Metanephros (tissue), 2 donors: ENCODE measurements around the genes OR5M11, PRG2, SMTNL1, UBE2L6 and SELENOH.

DNA sequence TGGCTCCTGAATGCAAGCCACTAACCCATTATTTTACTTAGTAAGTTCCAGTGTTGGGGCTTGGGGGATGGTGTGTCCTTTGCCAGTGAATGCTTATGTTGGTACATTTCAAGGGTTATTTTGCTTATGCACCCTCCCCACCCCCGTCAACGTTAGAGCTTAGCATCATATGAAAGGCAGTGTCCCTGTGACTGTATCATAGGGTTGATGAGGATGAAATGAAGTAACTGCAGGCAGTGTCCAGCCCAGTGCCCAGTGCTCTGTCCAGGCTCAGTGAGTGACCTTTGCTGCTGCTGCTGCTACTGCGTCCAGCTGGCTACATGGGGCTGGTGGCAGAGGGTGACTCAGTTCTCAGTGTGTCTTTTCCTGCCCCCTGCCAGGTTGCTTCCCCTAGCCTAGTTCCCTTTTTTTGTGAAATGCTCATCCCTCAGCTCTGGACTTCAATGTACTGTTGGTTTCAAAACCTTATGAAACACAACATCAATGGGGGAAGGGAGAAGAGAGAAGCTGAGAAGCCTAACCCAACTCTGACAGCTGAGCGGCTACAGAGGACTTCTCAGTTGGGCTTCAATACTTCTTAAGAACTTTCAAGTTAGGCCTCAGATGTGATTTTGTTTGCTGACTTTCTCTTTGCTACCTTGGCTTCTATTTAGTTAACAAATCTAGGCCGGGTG is 51.6 kb downstream of the PTPRJ start:
- RAMPAGE, long total RNA, result no peak

DNA sequence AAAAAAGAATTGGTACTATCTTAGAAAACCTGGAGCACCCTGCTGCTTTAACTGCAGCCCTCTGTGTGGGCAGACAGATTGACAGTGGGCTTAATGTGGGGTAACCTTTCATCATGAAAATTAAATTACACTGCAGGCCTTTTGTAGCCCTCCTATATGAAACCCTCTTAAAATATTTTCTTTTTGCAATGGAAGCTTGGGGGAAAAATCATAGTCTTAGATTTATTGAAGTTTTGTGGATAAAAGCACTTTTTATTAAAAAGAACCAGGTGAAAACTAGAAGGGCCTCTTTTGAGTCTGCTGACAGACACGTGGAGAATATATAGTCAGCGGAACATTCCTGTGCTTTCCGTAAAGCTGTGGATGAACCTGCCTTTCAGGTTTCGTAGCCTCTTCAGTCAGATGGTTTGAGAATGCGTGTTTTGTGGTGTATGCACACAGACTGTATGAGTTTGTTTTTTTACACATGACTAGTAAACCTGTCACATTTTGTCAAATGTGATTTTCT is 69.4 kb downstream of the PTPRJ start:
- RAMPAGE, long total RNA, result no peak

DNA sequence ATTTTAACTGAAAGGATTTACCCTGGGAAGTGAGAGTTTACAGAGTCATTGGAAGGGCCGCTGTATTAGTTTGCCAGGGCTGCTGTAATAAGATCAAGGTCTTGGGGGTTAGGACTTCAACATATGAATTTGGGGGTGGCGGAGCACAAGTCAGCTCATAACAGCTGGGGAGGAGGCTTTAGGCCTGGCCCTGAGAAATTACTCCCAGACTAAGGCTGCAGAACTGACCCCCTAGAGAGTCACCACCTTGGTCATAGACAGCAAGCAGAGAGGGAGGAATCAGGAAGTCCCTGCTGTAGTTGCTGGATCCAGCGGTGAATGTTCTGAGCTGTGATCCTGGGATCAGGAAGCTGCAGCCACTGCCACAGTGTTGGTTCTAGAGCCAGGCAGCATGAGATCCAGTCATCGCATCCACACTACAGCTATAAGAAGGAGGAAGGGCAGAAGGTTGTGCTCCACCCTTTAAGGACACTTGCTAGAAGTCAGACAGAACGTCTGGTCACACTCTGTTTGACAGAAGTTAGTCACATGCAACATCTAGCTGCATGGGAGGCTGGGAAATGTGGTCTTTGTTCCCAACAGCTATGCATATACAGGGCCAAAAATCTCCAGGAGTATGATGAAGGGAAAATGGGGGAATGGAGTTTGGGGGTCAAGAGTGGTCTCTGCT is 104.8 kb upstream of the OR4B1 start:
- RAMPAGE, long total RNA, result no peak

GRCh38 chr11:48135857-48136393 is 80.7 kb upstream of the OR4B1 start:
- RAMPAGE, long total RNA, result no peak

DNA sequence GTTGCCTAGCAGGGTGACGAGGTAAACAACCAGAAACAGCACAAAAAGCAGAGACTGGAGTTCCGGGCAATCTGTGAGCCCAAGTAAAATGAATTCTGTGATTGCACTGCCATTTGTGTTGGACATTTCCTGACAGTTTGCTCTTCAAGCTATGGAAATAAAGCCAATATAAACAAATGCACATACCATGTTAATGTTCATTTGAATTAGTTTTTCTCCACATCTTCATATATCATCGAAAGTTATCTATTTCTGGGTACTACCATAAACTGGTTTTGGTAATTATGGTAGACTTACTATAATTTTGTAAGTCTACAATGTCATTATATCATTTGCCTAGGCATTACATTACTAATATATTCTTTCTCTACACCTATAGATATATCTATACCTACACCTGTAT is at the start of gene OR5M11:
TSS of gene OR5M11 (minus strand) at position 126 of the 403 bp plus-strand sequence.
- RAMPAGE, long total RNA, result no peak

- RAMPAGE, long total RNA, result no peak
Measured at GRCh38 chr11:57277653-57278775, 41.0 kb upstream of the APLNR start.

- RAMPAGE, long total RNA, result no peak
Measured at GRCh38 chr11:57321159-57321506, 3.6 kb downstream of the TNKS1BP1 start.

GRCh38 chr11:57324027-57324780 is 548 bp downstream of the TNKS1BP1 start:
- RAMPAGE, long total RNA, result no peak

GRCh38 chr11:57349641-57350254 is 11.6 kb downstream of the P2RX3 start:
- RAMPAGE, long total RNA, result no peak

- RAMPAGE, long total RNA, result no peak
Measured at GRCh38 chr11:57390344-57390899, at the start of gene PRG2. Gene PRG2, minus strand, starts transcription at chr11:57390650.

DNA sequence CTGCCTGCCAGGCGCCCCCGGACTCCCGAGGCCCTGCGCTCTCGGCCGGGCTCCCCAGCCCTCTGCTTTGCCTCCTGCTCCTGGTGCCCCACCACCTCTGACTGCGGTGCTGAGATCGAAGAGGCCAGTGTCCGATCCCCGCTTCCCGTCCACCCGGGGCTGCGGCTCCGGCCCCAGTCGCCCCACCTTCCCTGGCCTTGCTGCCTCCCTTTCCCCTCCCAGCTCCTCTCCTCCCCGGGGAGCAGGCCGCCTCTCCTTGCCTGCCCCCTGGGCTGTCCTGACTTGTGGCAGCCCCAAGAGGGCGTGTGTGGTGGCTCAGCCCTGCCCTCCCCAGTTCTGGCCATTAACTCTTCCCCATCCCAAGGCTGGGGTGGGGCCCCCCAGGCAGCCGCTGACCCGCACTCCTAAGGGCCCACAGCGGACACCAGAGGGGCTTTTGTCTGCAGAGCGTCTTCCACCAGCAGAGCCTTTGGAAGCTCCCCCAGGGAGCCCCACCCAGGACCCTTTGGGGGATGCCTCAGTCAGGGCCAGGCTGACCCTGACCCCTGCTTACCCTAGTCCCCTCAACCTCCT is 16.6 kb downstream of the RTN4RL2 start:
- RAMPAGE, long total RNA, result no peak

GRCh38 chr11:57529990-57530563 is 477 bp downstream of the TIMM10 start:
- RAMPAGE, long total RNA, result no peak

- RAMPAGE, long total RNA, result no peak
Measured at GRCh38 chr11:57537058-57537765, at the start of gene SMTNL1. Gene SMTNL1, plus strand, starts transcription at chr11:57537595.

DNA sequence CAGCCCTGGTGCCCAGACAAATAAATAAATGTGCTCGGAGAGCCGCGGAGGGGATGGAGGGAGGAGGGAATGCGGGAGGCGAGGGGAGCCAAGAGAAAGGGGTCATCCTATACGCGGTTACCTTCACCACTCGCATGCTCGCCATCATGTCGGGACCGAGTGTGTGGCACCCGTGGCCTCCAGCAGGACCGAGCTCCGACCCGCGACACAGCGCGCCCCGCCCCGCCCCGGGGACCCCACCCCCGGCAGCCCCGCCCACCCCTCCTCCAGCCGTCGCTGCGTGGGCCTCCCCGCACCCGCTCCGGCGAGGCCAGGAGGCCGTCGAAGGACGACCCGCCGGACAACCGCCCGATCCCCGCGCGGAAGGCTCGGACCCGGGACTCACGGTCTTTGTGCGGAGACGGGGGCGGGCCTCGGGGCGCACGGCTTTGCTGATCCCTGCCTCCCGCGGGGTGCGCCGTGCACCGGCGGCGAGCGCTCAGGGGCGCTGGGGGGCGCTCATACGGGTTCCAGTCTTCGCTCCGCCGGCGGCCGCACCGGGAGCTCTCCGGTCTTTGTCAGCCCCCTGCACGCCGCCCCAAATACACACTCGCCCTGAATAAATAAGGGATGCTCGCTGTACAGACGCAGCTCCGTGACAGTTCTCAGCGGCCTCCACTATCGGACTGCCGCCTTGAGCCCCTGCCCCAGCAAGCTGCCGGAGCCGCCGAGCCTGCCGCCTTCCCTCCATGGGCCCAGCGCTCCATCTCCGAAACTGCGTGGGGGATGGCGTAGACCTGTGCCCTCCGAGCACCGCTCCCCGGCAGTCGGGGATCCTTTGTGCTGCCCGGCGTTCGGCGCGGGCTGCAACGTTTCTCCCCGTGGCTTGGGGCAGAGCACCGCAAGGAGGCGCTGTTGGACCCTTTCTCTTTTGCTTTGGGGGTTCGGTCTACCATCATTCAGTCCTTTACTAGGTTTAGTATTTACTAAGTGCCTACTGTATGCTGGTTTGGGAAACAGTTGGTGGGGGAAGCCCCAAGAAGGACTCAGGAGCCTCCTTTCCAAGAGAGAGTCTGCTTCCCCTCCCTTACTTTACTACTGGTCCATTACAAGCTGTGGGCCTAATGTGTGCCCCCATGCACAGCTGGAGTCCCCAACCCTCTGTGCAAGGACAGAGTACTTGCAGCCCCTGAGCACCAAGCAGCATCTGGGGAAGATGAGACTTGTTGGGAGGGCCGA is at the start of gene UBE2L6:
TSS of gene UBE2L6 (minus strand) at position 209 of the 1,218 bp plus-strand sequence.
- RAMPAGE, long total RNA, result no peak

DNA sequence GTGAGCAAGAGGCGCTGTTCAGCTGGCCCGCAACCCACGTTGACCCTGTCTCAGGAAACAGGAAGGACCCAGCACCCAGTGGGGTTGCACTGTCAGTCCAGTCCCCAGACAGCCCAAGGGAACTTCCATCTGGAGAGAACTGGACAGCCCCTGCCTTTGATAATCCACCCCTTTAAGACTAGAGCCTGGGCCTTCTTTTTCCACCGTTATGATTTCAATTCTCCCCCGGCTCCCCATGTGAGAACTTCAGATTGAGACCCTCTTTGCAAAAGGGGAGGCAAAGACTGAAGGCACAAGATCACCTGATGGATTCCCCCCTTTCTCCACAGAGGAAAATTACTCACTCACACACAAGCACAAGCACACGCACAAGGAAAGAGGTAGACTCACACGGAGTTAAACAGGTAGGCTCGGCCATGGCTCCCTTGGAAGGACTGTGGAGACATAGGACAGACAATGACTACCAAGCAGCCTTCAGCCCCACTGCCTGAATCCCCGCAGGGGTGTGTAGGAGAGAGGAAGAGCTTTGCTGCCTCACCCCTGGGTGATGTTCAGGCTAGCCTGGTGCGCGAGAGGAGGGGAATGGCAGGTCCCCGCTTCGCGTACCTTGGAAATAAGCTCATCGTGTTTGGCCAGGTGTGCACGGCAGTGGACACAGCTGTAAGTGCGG is 3.2 kb downstream of the YPEL4 start:
- RAMPAGE, long total RNA, result no peak

DNA sequence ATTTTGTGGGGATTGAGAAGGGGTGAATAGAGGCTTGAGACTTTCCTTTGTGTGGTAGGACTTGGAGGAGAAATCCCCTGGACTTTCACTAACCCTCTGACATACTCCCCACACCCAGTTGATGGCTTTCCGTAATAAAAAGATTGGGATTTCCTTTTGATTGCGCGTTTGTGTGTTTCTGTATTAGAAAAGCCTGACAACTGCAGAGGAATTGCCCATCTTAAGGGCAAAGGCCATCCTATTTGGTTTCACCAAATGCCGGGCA is 545 bp upstream of the SELENOH start:
- RAMPAGE, long total RNA, result no peak

GRCh38 chr11:57741079-57741781 is at the start of gene SELENOH:
Gene SELENOH, plus strand, starts transcription at chr11:57741491.
- RAMPAGE, long total RNA, result start-site peak on the plus strand at chr11:57741460-57741590, 1,241 and 57 reads in 2 replicates

DNA sequence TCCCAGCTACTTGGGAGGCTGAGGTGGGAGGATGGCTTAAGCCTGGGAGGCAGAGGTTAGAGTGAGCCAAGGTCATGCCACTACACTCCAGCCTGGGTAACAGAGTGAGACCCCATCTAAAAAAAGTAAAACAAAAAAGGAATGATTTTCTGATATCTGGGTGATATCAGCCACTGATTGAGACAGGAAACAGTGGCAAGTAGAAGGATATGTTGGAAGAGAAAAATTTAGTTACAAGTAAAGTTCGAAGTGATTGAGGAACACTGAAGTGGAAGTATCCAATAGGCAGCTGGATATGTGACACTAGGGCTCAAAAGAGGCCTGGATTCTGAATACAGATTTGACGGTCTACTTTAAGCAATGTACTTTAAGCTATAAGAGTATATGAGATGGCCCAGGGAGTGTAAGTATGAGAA is 65.5 kb downstream of the CTNND1 start:
- RAMPAGE, long total RNA, result no peak

- RAMPAGE, long total RNA, result no peak
Measured at GRCh38 chr11:58004449-58005203, 19.1 kb upstream of the OR9Q1 start.

DNA sequence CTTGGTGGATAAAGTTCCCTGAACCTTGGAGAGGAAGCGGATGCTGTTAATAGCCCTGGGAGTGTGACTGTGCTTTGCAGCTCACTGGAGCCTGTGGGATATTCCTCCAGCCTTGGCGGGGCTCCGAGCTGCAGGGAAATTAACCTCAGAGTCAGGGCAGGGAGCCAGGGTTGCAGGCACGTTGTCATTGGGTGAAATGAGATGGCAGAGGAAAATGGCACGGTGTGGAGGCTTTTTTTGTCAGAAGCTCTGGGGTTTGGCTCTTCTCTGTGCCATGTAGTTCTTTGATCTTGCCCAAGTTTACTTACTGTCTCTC is 988 bp downstream of the OR9Q1 start:
- RAMPAGE, long total RNA, result no peak